Cerebellum (tissue), 5 donors: Measurements from ENCODE around the gene KANSL1L.

- PRO-cap, 3 experiments = peak in 3 of 3 experiments; most common plus-strand start chr2:207166383 (in 3)
- RAMPAGE, long total RNA = no peak
Observed at GRCh38 chr2:207166271-207166782, 579 bp upstream of the KLF7 start.

DNA sequence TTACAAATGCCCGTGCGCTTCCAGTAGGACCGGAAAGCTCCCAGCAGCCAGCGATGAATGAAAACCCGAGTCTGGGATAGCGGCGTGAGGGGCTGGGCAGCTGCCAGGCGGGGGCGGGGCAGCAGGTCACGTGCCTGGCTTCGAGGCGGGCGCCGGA lies 295 bp upstream of the CCNYL1 start:
- PRO-cap, 3 experiments = peak in 2 of 3 experiments; most common minus-strand start position 59 of the sequence (in 2)
- RAMPAGE, long total RNA = no peak

GRCh38 chr2:207747950-207748924 lies 21.5 kb downstream of the FZD5 start:
- PRO-cap, 3 experiments = no peak in any of the 3 experiments
- RAMPAGE, long total RNA = no peak

GRCh38 chr2:207754726-207755482 lies 14.8 kb downstream of the FZD5 start:
- PRO-cap, 3 experiments = no peak in any of the 3 experiments
- RAMPAGE, long total RNA = no peak

- PRO-cap, 3 experiments = no peak in any of the 3 experiments
- RAMPAGE, long total RNA = no peak
Observed at GRCh38 chr2:207860736-207861185, 91.1 kb upstream of the FZD5 start.

GRCh38 chr2:207902692-207903156 lies 122.6 kb downstream of the PLEKHM3 start:
- PRO-cap, 3 experiments = no peak in any of the 3 experiments
- RAMPAGE, long total RNA = no peak

GRCh38 chr2:207929976-207930328 lies 95.4 kb downstream of the PLEKHM3 start:
- PRO-cap, 3 experiments = no peak in any of the 3 experiments
- RAMPAGE, long total RNA = no peak

DNA sequence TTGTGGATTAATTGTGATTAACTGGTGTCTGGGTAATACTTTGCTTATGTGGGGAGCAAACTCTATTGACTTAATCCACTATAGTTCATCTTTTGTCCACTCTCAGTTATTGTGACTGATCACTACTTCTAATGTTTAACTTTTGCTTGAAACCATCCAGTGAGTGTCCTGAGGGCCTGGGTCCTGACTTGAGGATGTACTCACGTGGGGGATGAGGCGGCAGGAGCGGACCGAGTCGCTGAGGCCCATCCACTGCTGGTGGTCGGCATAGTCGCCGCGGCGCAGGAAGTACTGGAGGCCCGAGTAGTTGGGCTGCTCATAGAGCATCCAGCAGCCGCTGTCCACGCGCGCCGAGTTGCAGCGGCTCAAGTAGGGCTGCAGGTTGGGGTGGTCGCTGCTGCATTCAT lies 413 bp downstream of the CRYGD start:
- PRO-cap, 3 experiments = no peak in any of the 3 experiments
- RAMPAGE, long total RNA = no peak

GRCh38 chr2:208311845-208312424 lies 45.9 kb downstream of the PIKFYVE start:
- PRO-cap, 3 experiments = no peak in any of the 3 experiments
- RAMPAGE, long total RNA = no peak

DNA sequence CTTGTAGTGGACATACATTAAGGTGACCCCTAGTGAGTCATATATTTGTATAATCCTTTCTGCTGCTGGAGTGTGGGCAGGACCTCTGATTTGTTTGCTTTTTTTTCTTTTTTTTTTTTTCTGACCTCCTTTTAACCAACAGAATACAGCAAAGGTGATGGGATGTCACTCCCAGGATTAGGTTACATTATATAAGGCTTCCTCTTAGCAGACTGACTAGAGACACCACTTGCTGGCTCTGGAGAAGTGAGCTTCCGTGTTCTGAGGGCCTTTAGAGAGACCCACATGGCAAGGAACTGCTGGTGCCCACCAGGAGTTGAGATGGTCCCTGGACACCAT lies 201.9 kb downstream of the PTH2R start:
- PRO-cap, 3 experiments = no peak in any of the 3 experiments
- RAMPAGE, long total RNA = no peak

- PRO-cap, 3 experiments = no peak in any of the 3 experiments
- RAMPAGE, long total RNA = no peak
Observed at GRCh38 chr2:208702340-208702714, 295.7 kb downstream of the PTH2R start.

GRCh38 chr2:209301390-209301984 lies 122.4 kb upstream of the MAP2 start:
- PRO-cap, 3 experiments = no peak in any of the 3 experiments
- RAMPAGE, long total RNA = no peak

GRCh38 chr2:209426210-209426774 lies 2.4 kb downstream of the MAP2 start:
- PRO-cap, 3 experiments = no peak in any of the 3 experiments
- RAMPAGE, long total RNA = no peak

- PRO-cap, 3 experiments = no peak in any of the 3 experiments
- RAMPAGE, long total RNA = no peak
Observed at GRCh38 chr2:209896213-209896445, 106.3 kb upstream of the RPE start.

GRCh38 chr2:210170773-210171477 lies at the start of gene KANSL1L:
Gene KANSL1L (minus strand): TSS chr2:210171409.
- PRO-cap, 3 experiments = peak in 3 of 3 experiments; most common plus-strand start chr2:210170888 (in 2); most common minus-strand start chr2:210171409 (in 3)
- RAMPAGE, long total RNA = no peak

GRCh38 chr2:210207368-210207859 lies 17.8 kb downstream of the ACADL start:
- PRO-cap, 3 experiments = no peak in any of the 3 experiments
- RAMPAGE, long total RNA = no peak

- PRO-cap, 3 experiments = no peak in any of the 3 experiments
- RAMPAGE, long total RNA = no peak
Observed at GRCh38 chr2:210541176-210541879, 15.1 kb upstream of the CPS1 start.

- PRO-cap, 3 experiments = no peak in any of the 3 experiments
- RAMPAGE, long total RNA = no peak
Observed at GRCh38 chr2:210546467-210547203, 9.8 kb upstream of the CPS1 start.

GRCh38 chr2:210553311-210553849 lies 3.0 kb upstream of the CPS1 start:
- PRO-cap, 3 experiments = no peak in any of the 3 experiments
- RAMPAGE, long total RNA = no peak

GRCh38 chr2:210560342-210560696 lies 3.9 kb downstream of the CPS1 start:
- PRO-cap, 3 experiments = no peak in any of the 3 experiments
- RAMPAGE, long total RNA = no peak